Thoracic aorta endothelial cell (primary cell): ENCODE measurements around a stretch of chr14.

- CAGE, long polyA plus RNA, result no peak
These were observed 61.5 kb downstream of the TMEM121 start for GRCh38 chr14:105587410-105588825.

GRCh38 chr14:105624762-105625473 is 98.5 kb downstream of the TMEM121 start:
- CAGE, long polyA plus RNA, result no peak

- CAGE, long polyA plus RNA, result no peak
These were observed 121.9 kb downstream of the TMEM121 start for GRCh38 chr14:105648209-105648706.

- CAGE, long polyA plus RNA, result no peak
These were observed 164.9 kb downstream of the TMEM121 start for GRCh38 chr14:105691238-105691796.

DNA sequence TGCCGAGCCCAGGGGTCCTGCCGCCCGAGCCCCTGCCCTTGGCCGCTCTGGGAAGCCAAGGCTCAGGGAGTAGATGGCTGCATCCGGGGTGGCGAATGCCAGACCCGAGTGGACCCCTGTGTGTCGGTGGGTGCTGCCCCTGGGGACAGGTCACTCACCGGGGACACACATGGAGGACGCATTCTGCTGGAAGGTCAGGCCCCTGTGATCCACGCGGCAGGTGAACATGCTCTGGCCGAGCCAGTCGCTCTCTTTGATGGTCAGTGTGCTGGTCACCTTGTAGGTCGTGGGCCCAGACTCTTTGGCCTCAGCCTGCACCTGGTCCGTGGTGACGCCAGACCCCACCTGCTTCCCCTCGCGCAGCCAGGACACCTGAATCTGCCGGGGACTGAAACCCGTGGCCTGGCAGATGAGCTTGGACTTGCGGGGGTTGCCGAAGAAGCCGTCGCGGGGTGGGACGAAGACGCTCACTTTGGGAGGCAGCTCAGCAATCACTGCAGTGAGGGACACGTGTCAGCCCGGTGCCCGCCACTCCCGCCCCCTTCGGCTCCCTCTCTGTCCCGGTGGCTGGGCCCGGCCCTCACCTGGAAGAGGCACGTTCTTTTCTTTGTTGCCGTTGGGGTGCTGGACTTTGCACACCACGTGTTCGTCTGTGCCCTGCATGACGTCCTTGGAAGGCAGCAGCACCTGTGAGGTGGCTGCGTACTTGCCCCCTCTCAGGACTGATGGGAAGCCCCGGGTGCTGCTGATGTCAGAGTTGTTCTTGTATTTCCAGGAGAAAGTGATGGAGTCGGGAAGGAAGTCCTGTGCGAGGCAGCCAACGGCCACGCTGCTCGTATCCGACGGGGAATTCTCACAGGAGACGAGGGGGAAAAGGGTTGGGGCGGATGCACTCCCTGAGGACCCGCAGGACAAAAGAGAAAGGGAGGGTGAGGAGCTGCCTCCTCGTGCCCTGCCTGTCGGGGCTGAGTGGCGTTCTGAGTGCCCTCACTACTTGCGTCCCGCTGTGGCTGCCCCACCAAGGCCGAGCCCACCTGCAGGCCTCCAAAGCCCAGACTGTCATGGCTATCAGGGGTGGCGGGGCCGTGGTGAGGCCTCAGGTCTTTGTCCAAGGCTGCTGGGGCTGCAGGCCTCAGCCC is 329.3 kb downstream of the TMEM121 start:
- CAGE, long polyA plus RNA, result no peak

GRCh38 chr14:105860422-105861635 is 334.4 kb downstream of the TMEM121 start:
- CAGE, long polyA plus RNA, result no peak

DNA sequence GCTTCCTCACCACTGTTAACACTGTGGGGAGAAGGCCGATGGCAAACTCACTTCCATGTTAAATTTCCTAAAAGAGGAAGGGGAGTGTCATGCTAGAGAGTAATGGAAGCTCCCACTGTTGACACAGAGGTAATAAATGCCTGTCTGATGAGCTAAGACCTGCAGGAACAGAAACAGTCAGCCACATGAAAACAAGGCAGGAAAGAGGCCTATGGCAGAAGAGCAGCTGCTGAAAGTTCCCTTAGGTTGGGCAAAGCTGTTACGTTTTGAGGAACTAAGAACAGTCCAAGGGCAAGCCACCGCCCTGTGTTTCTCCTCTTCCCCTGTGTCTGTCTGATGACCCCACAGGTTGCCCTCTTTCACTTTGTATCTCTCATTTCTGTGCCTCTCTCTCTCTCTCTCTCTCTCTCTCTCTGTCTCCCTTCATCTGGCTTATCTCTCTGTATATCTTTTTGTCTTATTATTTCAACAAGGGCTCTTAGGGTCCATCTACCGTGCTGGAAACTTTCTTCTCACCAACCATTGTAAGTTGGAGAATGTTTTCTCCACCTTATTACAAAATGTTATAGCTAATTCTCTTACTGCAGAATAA is 422.7 kb downstream of the TMEM121 start:
- CAGE, long polyA plus RNA, result no peak

- CAGE, long polyA plus RNA, result no peak
These were observed 685.0 kb downstream of the TMEM121 start for GRCh38 chr14:106211361-106211804.

DNA sequence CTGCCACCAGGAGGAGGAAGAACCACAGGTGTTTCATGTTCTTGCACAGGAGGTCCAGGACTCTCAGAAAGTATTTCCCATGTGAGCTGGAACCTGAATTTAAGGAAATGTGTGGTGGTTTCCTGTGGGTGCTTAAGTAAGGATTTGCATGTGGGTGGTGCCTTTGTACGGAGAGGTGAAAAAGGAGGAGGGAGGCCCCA is 1113.0 kb downstream of the TMEM121 start:
- CAGE, long polyA plus RNA, result no peak

GRCh38 chr14:106762391-106762849 is 1236.0 kb downstream of the TMEM121 start:
- CAGE, long polyA plus RNA, result no peak

- CAGE, long polyA plus RNA, result no peak
These were observed 1318.1 kb downstream of the TMEM121 start for GRCh38 chr14:106844313-106845011.

DNA sequence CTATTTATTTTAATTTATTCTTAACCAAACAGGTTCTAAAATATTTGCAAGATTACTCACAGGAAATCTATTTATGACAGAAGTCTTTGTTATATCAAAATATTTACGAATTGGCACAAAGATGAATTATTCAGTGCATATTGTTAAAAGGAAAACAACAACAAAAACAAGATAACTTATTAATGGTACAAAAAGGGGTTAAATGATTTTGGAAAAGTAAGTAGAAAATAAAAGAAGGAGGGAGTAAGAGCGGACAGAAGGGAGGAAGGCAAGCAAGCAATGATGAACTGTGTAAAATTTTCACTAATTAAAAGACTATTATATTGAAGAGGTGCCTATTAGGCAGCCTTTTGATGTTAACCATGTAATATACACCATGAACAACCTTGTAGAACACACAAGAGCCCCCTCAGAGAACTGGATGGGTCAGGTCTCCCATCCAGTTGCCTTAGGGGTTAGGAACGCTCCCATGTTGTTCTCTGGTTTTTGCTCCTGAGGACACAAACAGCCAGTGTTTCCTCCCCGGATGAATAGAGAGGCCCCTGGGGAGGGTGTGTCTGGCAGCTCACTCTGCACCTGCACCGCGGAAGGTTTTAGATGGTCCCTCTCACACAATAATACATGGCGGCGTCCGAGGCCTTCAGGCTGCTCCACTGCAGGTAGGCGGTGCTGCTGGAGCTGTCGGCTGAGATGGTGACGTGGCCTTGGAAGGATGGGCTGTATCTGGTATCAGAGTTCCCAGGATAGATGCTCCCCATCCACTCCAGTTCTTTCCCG is 1324.3 kb downstream of the TMEM121 start:
- CAGE, long polyA plus RNA, result no peak